GM06990 (cell line): Measurements from ENCODE around the genes OR4C13 and OR8K1.

DNA sequence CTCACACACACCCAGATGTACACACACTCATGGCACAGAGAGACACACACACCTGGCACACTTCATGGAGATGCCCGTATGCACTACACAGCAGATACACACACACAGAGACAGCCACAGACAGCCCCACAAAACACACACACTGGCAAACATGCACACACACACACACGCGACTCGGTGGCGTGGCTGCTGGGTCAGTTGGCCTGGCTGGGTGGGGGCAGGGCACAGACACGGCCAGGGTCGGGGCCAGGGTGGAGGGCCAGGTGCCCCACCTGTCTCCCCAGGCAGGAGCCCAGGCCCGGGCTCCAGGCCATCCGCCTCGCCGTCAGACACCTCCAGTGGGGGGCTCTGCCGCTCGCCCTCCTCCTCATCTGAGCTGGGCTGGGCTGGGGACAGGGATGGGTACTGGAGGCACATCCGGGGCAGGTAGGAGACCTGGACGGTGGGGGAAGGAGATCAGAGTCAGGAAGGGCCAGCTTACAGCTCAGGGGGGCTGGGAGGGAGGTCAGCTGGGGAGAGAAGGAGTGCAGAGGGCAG is 6.1 kb upstream of the MYBPC3 start:
- RRBS = 96% methylated on average over 5 of the region's 15 CpGs

GRCh38 chr11:47415021-47415957 is 6.9 kb downstream of the SLC39A13 start:
- RRBS = 94% methylated on average over 6 of the region's 33 CpGs

DNA sequence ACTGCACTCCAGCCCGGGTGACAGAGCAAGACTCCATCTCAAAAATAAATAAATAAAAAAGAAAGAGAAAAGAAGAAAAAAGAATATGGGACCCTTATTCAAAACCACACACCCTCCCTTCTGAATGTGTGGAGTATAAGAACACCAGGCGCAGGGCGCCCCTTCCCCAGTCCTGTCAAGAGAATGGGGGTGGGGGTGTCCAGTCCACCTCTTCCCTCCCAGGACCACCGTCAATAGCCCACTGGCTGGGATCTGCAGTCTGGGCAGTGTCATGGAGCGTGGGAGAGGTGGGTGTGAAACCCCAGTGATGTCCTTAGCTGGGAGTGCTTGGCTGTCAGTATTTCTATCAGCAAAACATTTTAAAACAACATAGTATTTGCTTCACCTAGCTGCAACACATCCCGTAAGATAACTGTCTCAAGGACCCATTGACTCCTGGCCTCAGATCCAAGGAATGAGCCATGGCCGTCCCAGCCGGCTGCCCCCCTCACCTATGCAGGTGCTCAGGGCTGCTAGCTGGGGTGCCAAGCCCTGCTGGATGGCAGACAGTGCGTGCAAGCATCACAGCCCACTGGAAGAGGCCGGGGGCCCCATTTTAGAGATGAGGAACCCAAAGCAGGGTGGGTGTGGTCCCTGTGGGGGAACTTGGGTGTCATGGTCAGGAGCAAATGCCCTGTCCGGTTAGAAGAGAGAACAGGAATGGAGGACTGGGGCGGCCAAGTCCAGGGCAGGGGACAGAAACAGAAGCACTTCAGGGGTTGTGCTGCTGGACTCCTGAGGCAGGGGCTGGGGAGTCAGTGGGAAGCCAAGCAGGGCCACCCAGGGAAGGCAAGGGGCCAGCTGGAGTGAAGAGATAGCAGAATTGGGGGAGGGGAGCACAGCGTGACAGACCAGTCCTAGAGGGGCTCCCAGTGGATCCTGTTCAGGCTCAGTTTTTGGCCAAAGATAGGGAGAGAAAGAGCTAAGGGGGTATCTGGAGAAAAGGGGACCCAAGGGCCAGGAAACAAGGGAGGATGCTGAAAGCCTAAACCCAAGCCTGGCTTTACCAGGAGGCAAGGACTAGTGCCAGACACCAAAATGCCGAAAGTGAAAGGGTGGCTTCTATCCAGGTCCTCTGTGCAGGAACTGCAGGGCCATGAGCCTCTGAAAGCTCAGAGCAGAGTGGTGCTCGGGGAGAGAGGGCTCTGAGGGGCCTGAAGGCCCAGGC is 8.4 kb downstream of the PSMC3 start:
- RRBS = 88% methylated on average over 1 of the region's 15 CpGs

GRCh38 chr11:47606347-47607217 is 12.4 kb upstream of the C1QTNF4 start:
- RRBS = no CpG with 5 or more reads among the region's 8 CpGs

DNA sequence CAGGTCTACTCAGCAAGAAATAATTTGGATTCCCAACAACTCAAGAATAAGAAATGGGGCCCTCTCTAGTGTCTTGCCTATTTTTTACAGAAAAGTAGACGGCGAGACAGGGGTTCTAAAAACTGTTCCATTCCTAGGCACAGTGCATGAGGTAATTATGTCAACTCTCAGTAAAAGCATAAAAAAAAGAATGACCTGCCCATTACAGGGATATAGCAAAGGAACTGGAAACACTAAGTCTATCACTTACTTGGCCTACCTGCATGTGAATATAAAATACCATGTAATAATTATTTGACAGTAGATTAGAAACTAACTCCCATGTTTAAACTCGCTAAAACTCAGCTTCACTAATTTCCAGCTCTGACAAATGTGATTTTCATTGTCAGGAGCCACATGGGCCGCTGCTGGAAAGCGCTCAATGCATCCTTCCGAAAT is 984 bp downstream of the MTCH2 start:
- RRBS = no CpG with 5 or more reads among the region's 6 CpGs

- RRBS = no CpG with 5 or more reads among the region's 5 CpGs
These were observed 56.3 kb upstream of the PTPRJ start for GRCh38 chr11:47924154-47924409.

GRCh38 chr11:47942028-47942772 is 38.2 kb upstream of the PTPRJ start:
- RRBS = no CpG with 5 or more reads among the region's 8 CpGs

GRCh38 chr11:47987343-47988396 is 7.3 kb downstream of the PTPRJ start:
- RRBS = no CpG with 5 or more reads among the region's 11 CpGs

GRCh38 chr11:48103706-48104720 is 112.6 kb upstream of the OR4B1 start:
- RRBS = no CpG with 5 or more reads among the region's 12 CpGs

- RRBS = no CpG with 5 or more reads among the region's 12 CpGs
These were observed 77.2 kb upstream of the OR4B1 start for GRCh38 chr11:48139312-48139995.

- RRBS = no CpG with 5 or more reads among the region's 1 CpG
These were observed 2.2 kb upstream of the OR4X1 start for GRCh38 chr11:48261394-48261949.

GRCh38 chr11:48313997-48314527 is 8.0 kb downstream of the OR4S1 start:
- RRBS = no CpG with 5 or more reads among the region's 3 CpGs

GRCh38 chr11:49952049-49952464 is at the start of gene OR4C13:
TSS of gene OR4C13 (plus strand) at chr11:49952391.
- RRBS = no CpG with 5 or more reads among the region's 1 CpG

- RRBS = no CpG with 5 or more reads among the region's 1 CpG
These were observed at the start of gene OR8K1 for GRCh38 chr11:56345809-56346236. TSS of gene OR8K1 (plus strand) at chr11:56346039.

GRCh38 chr11:57179649-57180755 is 1.8 kb upstream of the LRRC55 start:
- RRBS = no CpG with 5 or more reads among the region's 42 CpGs

DNA sequence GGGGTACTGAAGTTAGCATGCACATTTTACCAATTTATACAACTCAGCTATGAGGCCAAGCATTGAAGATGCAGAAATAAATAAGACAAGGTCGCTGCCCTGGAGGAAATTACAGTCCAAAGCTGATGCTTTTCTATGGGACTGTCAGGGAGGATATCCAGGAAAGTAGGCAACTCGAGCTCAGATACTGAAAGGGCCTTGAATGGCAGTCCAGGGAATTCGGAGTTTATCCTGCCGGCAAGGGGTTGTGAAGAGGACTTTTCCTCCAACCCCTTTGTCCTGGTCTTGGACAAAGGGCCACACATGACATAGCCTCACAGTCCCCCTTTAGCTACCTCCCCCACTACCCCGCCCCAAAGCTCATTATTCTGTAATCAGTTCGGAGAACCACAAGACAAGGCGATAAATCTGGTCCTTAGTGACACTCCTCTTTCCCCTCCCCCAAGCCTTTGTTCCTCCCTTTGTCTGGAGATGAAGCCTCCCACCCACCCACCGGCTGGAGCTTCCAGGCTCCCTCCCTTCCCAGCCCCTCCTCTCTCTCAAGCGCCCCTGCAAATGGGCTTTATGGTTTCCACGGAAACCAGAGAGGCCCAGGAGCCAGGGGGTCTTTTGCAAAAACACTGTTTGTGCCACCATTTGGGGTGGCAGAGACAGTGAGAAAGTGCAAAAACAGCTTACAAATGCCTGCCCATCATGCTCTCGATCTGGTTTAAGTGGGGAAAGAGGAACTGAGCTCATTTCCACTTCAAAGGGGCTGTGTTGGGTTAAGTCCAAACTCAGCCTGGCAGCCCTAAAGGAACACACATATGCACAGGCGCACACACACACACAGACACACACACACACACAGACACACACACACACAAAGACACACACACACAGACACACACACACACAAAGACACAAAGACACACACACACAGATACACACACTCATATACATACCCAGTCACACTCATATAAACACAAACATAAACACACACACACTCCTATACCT is 23.7 kb downstream of the APLNR start:
- RRBS = no CpG with 5 or more reads among the region's 12 CpGs

DNA sequence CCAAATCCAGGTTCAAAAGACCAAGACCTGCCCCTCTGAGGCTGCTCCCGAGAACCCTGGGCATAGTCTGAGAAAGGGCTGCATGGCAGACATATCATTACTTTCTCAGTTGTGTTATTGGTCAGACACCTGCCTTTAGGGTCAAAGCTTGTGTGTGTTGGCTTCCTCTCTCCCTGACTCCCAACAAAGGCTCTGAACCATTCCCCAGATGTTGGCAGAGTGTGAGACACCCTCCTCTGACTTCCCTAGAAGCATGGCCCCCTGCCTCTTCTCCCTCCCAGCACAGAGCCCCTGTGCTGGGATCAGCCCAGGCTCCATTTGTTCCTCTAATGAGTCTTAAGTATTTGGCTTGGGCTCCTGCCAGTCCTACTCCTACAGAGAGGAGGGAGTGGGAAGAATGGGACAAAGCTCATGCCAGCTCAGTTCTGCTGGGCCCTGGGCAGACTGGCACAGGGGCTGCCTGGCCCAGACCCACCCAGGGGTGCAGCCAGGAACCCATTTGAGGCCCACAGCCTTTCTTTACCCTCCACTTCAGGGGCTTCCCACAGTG is 30.2 kb downstream of the TNKS1BP1 start:
- RRBS = no CpG with 5 or more reads among the region's 1 CpG

GRCh38 chr11:57314995-57315513 is 9.7 kb downstream of the TNKS1BP1 start:
- RRBS = no CpG with 5 or more reads among the region's 9 CpGs

GRCh38 chr11:57425783-57426368 is 1.0 kb downstream of the SLC43A3 start:
- RRBS = no CpG with 5 or more reads among the region's 11 CpGs

DNA sequence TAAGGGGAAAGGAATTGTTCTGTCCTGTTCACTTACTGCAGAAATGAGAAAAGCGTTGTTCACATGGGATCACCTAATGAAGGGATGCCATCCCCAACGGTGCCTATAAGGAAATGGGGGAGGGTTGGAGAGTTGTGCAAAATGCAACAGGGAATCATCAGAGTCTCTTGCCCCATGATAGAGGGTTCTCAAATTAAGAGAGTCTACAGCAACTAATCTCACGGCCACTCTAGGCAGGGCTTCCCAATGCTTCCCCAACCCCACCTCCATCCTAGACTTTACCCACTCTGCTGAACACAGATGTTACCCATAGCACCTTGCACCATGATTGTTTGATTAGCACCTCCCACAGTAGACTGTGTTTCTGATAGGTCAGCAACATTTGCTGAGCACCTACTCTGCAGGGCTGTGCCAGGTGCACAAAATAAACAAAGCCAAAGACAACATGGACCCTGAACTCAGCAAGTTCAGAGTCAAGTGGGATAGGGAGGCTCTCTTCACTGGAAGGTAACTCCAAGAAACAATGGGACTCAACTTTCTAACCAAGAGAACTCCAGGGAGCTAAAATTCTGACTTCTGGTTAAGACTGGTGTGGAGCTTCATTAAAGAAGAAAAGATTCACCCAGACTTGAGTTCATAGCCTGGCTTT is 6.9 kb upstream of the RTN4RL2 start:
- RRBS = no CpG with 5 or more reads among the region's 3 CpGs